Cerebral cortex (tissue), 2 donors: ENCODE measurements around a stretch of chr2.

- PRO-cap, 2 experiments, result no peak in any of the 2 experiments
Measured at GRCh38 chr2:241973838-241974406, 73.7 kb upstream of the FAM240C start.

DNA sequence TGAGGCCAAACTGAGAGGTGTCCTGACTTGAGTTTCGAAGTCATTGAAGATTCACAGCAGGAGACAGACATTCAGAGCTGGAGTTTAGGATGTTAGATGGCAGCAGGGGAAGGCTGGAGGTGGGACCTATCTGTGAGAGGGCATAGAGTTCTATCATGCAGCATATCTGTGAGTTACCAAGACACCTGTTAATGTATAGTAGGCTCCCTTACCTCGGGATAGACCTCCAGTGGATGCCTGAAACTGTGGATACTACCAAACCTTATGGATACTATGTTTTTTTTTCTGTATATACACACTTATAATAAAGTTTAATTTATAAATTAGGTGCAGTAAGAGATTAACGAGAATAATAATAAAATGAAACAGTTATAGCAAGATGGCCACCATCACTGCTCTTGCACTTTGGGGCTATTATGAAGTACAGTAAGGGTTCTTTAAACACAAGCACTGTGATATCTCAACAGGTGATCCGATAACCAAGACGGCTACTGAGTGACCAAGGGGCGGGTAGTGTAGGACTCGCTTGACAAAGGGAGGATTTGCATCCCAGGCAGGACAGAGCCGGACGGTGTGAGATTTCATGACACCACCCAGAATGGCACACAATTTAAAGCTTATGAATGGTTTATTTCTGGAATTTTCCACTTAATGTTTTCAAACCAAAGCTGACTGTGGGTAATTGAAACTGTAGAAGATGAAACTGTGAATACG is 214.9 kb upstream of the FAM240C start:
- PRO-cap, 2 experiments, result no peak in any of the 2 experiments